Neural crest cell (in vitro differentiated cells): Measurements from ENCODE around the gene EYS.

DNA sequence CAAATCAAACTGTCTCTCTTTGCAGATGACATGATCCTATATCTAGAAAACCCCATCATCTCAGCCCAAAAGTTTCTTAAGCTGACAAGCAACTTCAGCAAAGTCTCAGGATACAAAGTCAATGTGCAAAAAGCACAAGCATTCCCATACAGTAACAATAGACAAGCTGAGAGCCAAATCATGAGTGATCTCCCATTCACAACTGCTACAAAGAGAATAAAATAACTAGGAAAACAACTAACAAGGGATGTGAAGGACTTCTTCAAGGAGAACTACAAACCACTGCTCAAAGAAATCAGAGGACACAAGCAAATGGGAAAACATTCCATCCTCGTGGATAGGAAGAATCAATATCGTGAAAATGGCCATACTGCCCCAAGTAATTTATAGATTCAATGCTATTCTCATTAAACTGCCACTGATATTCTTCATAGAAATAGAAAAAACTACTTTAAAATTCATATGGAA is 13.6 kb downstream of the PTP4A1 start:
- PRO-cap: no peak

DNA sequence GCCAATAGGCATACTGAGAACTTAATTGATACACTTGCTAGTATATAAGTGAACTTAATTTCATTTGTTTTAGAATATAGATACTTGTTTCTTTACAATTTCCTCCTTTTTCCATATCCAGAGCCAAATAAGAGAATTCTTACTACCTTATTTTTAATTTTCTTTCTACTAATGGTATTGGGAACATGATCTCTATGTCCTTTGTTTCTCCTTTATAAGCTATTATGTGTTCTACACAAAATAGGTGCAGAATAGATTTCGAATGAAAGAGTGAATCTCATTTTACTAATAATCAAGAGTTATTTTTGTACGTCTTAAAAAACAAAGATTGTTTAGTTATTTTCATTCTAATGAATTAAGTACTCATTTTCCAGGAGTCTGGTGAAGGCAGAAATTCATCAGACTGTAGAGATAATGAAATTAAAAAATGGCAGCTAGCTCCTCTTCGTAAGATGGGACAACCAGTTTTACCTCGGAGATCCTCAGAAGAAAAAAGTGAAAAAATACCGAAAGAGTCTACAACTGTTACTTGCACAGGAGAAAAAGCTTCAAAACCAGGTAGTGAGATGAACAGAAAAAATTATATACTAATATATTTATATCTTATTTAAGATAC is 58.7 kb downstream of the PHF3 start:
- PRO-cap: no peak

DNA sequence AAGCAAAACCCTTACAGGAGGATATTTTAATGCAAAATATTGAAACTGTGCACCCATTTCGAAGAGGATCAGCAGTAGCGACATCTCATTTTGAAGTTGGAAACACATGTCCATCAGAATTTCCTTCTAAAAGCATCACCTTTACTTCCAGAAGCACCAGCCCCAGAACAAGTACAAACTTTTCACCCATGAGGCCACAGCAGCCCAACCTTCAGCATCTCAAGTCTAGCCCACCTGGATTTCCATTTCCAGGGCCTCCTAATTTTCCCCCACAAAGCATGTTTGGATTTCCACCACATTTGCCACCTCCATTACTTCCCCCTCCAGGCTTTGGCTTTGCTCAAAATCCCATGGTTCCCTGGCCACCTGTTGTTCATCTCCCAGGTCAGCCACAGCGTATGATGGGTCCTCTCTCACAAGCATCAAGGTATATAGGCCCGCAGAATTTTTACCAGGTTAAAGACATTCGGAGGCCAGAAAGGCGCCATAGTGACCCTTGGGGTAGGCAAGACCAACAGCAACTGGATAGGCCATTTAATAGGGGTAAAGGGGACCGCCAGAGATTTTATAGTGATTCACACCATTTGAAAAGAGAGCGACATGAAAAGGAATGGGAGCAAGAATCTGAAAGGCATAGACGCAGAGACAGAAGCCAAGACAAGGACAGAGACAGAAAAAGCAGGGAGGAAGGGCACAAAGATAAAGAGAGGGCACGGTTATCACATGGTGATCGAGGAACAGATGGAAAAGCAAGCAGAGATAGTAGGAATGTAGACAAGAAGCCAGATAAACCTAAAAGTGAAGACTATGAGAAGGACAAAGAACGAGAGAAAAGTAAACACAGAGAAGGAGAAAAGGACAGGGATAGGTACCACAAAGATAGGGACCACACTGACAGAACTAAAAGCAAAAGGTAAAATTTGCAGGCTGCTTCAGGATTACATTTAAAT is 77.5 kb downstream of the PHF3 start:
- PRO-cap: no peak

DNA sequence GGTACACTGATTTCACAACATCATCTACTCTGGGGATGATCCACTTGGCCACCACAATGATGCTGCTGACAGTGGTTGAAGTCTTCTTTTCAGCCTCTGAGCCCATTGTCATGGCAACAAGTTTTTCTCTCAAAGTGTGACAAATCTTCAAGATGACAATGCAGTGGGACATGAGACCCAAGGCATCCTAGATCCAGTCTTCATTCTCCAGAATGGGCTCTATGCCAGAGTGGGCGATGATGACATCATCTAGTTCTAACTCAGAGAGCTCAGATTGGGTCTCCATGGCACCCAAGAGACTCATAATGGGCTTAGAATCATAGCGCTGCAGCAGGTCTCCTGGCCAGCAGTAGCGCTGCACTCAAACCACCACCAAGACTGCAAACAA is 567.9 kb upstream of the ZC3H11C start:
- PRO-cap: no peak

DNA sequence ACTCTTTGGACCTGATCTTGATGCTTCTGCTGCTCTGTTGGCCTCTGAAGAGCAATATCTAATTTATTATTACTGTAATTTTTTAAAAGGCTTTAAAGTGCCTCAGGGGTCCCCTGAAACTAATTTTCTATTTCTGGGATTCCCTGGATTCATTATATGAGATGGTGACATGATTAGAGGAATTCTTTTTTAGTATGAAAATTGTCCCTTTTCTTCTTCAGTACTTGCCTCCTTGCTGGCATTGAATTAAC is 4.2 kb downstream of the ZC3H11C start:
- PRO-cap: no peak

GRCh38 chr6:65707061-65707460 is at the start of gene EYS:
Gene EYS, minus strand, starts transcription at chr6:65707226.
- PRO-cap: no peak

DNA sequence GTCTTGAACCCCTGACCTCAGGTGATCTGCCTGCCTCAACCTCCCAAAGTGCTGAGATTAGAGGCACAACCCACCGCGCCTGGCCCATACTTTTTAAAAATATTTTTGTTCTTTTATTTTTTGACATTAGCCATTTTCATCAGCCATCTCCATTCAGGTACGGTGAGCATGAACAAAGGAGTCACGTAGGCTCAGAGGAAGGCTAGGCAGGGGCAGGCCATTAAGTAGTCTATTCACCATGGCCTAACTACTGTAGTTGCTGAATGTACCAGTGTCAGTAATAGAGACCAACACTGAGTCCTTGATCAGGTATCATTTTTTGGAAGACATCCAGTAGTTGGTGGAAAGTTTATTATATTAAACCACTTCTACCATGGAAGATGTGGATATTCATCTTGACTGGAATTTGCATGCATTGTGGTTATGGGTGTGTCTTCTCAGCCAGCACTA is 642.9 kb upstream of the EYS start:
- PRO-cap: no peak

GRCh38 chr6:67888971-67890144 is 745.7 kb upstream of the ADGRB3 start:
- PRO-cap: no peak

DNA sequence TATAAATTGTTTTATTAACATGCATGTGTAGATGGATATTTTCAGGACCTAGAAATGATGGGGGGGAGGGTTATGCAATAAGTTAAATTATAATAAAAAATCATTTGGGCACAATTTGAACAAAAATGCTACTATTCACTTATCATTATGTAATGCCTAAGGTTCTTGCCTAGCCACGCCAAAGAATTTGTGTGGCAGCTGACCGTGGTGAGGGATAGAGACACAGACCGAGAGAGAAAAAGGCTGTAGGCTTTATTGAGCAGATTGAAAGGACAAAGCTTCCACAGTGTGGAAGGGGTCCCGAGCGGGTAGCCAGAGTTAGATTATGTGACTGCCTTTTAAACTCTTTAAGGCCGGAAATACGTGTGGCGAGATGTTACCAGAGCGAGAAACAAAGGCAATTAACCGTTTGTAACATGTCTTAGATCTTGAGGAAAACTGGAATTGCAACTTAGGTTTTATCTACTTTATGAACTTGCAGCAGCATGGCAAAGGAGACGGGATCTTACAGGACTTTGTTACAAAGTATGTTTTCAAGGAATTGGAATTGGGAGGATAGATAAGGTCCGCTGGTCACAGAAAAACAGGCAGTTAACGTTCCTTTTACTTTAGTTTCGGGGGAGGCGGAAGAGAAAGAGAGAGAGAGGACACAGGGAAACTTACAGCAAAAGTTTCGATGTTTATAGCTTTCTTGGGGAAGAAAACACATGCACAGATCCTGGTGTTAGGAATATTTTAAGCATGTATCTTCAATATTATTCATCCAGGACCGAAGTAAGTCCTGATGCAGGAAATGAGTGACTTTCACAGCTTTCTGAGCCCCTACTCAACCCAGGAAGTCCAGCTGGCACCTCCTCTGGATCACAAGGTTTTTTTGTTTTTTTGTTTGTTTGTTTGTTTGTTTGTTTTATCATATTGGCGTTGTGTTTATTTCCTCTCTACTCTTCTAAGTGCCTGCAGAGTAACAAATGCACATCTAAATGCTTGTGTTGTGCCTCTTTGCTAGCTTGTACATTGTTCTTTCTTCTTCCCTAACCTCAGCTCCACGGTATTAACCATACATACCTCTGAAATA is 594.7 kb upstream of the ADGRB3 start:
- PRO-cap: bidirectional peak, plus-strand start at position 284 of the sequence, minus-strand start at position 333 of the sequence; bidirectional peak, plus-strand start at position 611 of the sequence, minus-strand start at position 527 of the sequence

- PRO-cap: no peak
Observed at GRCh38 chr6:69694380-69695529, 102.1 kb downstream of the LMBRD1 start.

DNA sequence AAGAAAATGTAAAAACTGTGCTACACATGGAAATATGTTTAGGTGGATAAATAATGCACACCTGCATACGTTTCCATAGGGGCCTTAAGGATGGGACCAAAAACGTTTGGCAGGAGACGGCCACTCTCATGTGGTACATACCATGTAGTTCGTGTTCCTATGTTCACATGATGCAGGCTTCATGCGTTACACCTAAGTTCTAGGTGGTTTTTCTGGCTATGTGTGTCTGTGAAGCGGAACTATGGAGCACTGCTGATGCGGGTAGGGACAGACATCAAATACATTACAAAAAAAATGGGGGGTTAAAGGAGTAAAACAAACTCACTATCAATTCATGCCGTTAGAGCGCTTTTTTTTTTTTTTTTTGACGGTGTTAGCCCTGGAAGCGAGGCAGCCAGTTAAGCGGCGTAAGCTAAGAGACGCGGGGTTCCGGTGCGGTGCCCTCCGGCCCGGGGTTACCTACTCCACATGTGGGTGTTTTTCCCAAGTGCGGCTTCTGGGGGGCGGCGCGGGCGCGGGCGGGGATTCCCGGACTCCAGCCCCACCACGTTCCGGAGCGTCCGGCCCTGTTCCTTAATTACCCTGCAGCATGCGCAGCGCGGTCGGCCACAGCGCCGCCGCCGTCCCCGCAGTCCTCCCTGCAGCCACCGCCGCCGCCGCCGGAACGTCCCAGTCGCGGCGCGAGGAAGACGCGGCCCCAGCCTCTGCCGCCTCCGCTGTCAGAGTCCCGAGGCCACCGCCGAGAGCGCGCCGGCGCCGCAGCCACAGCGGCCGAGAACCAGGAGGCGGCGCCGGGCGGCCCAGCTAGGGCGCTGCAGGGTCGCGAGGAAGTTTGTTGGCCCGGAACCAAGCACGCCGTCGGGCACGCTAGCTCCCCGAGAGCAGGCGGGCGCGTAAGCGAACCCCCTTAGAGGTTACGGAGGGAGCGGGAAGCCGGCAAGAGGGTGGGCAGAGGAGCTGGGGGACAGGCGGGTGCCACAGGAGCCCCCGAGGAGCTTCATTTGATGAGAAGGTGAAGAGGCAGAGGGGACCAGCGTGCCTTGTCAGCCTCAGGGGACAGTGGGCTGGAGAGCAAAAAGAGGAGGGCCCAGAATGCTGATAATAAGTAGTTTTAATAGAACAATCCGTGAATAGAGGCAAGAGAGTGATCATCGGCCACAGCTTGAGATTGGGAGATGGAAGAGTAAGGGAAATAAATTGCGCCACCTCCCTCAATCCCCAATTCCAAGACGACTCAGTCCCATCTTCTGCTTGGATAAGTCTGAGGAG is 823 bp downstream of the COL19A1 start:
- PRO-cap: bidirectional peak, plus-strand start at position 639 of the sequence, minus-strand start at position 584 of the sequence; bidirectional peak, plus-strand start at position 722 of the sequence, minus-strand start at position 806 of the sequence; unidirectional peak, minus-strand start at position 1,066 of the sequence

GRCh38 chr6:69881797-69882313 is 15.5 kb downstream of the COL19A1 start:
- PRO-cap: no peak

GRCh38 chr6:70864376-70864768 is 92.5 kb downstream of the B3GAT2 start:
- PRO-cap: unidirectional peak, minus-strand start at chr6:70864528

DNA sequence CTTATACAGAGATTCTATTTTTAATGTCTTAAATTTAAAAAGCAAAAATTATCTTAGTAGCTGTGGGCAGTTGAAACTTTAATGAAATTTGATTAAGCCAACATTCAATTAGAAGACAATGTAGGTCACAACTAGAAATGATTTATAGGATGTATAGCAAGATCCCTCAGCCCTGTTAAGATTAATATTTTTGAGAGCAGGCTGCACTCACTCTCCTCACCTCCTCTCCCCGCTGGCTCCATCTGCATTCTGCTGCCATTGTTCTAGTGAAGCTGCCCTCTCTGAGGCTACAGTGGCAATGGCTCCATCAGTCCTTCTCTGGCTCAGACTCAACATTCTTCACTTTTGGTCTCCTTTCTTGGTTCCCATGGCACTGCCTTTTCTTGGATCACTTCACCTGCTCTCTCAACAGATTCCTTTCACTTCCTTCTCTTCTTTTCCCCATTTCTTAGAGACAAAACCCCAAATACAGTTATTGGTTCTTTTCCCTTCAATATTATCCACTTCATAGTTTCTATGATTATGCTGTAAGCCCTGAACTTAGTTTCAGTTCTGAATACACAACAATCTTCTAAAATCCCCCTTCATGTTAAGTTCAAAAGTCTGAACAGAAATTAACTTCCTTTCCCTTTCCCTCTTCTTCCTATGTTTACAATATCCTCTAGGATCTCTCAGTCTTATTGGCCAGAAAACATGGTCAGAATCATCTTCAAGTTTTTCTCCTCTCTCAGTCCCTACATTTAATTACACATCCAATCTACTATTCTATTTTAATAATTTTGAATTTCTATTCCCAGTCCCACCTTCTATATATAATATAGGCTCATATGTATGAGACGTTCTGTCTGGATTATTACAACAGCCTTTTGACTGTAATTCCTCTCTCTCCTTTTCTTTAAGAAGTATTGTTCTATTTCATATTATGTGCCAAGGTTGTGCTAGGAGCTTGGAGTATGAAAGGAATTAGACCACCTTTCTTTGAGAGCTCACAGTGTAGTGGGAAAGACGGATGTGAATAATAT is 57.7 kb downstream of the OGFRL1 start:
- PRO-cap: no peak

- PRO-cap: no peak
Observed at GRCh38 chr6:71404073-71404674, 115.6 kb downstream of the OGFRL1 start.

DNA sequence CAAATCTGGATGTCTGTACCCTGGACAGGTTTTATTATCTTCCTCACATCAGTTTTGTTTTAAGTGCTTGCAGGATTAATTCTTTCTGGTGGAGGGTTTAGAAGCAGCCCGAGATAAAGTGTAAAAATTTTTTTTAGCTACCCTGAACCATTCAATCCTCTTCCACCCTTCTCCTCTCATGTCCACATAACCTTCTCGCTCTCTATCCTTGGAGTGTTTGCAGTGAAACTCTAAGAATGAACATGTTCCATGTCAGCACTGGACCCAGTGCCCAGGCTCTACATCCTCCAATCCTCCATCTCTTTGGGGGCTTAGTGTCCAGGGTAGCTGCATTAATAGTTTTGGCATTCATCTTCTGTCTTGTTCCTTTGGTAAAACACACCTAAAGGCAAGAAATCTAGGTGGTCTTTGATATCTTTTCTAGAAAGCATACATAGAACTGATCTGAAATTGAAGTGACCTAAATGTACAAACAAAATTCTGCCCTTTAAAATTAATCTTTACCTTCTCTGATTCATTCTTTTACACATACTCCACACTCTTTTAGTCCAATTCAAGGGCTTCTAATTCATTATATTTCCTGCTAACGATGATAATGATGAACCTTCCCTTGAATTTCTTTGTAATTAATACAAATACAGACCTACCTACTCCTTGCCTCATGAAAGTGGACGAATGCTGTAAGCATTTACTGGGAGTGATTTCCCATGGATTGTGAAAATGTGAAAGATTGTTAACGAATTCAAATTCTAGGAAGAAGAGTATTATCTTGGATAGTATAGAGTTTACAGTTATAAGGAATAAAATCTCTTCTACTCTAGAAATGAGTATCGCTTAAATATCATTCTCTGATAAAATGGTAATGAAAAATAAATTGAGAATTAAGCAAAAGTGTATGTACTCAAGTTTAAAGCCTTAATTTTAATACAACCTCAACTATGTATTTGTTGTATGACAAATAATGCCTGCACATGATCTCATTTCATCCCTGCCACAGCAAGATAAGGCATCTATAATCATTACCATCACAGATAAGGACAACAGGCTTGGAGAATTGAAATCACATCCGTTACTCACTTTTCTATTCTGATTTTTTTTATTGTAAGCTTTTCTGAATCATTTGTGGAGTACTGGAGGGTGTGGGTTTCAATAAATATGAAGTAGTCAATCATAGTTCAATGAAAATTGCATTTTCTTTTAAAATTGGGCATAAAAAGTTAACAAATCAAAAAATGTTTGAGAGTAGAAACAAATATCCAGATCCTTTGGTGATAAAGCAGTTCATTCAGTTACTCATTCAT is 117.9 kb downstream of the OGFRL1 start:
- PRO-cap: no peak

DNA sequence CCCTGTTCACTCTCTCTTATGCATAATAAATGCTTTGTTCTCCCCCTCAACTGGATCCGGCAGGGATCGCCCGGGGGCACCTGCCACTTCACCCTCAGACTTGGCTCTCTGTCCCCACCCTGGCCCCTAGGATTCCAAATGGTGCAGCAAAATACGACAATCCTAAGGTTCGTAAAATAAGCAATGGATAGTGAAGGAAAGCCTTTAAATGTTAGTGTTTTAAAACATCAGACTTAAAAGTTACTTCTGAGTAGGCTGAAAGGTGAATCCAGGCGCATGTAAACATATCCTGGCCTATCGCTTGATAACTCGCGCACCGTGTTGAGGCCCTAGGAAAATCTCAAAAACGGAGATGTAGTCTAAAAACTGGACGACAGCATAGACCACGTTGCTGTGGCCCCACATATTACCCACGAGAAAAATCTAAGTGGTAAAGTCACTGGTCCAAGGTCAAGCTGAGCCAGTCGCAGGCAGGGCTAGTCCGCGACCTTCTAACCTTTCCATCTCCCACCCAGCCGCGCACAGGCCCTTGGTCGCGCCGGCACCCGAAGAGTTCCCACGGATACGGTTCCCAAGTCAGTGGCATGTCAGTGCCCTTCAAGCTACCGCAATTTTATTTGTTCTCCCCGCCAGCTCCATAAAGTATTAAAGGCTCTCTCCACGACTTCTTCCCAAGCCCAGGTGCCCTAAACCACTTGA is 130.9 kb downstream of the OGFRL1 start:
- PRO-cap: no peak

- PRO-cap: no peak
Observed at GRCh38 chr6:72732227-72733319, 110.7 kb downstream of the KCNQ5 start.

- PRO-cap: no peak
Observed at GRCh38 chr6:72771082-72771513, 149.2 kb downstream of the KCNQ5 start.

DNA sequence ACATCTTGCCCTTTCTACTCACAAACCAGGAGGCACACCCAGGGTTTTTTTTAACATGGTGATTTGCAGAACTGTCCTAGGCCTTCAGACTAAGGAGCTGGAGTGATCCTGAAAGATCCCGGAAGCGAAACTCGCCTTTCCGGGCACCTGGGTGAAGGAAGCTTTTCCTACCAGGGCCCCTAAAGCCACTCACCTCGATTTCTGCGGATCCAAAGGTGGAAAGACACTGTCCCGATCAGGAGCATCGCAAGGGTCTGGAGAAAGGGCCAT is 44.8 kb downstream of the DPPA5 start:
- PRO-cap: no peak